ENCODE data around the genes MROH2B and RIMOC1.

DNA sequence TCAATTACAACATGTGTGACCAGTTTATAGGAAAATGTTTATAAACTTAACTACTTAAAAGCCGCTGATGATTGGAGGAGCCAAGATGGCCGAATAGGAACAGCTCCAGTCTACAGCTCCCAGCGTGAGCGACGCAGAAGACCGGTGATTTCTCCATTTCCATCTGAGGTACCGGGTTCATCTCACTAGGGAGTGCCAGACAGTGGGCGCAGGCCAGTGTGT lies 362.7 kb upstream of the DAB2 start:
- PRO-cap, 3 experiments: no peak in any of the 3 experiments
- RAMPAGE, long total RNA: no peak

DNA sequence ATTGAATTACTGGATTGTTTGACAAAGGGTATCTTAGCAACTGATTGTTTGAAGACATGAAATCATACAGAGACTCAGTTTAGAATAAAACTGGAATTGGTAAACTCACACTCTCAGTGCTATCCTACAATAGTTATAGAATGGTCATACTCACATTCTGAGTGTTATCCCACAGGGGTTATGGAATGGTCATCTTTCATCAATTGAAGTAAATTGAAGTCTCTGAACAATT lies 358.1 kb upstream of the PTGER4 start:
- PRO-cap, 3 experiments: no peak in any of the 3 experiments
- RAMPAGE, long total RNA: no peak

- PRO-cap, 3 experiments: no peak in any of the 3 experiments
- RAMPAGE, long total RNA: no peak
These were observed 295.6 kb upstream of the PTGER4 start for GRCh38 chr5:40383947-40384703.

- PRO-cap, 3 experiments: no peak in any of the 3 experiments
- RAMPAGE, long total RNA: no peak
These were observed 138.1 kb upstream of the PTGER4 start for GRCh38 chr5:40541606-40541929.

DNA sequence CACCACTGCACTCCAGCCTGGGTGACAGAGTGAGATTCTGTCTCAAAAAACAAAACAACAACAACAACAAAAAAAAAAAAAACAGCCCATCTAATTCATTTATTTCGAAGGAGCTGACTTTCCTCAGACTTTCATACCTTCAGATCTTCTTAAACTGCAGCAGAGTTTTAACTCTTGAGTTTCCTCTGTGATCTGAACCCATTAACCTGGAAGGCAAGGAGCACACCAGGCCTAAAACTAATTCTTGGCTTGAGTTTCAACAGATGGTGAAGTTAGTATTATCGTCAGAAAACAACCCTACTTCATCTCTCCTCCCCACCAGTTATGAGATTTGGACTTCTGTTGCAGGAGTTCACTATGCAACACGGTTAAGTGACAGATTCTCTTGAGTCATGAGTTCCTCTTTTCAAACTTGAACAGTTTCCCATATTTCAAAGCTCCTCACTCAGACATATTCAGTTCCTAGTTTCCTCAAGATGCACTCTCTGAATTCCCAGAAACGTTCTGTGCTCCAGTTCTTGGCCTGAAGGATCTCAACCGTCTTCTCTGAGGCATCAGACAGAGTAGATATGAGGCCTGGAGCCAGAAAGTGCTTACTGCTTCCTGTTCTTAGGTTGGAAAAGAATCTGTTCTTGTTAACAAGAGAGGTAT lies 7.4 kb upstream of the PTGER4 start:
- PRO-cap, 3 experiments: no peak in any of the 3 experiments
- RAMPAGE, long total RNA: no peak

DNA sequence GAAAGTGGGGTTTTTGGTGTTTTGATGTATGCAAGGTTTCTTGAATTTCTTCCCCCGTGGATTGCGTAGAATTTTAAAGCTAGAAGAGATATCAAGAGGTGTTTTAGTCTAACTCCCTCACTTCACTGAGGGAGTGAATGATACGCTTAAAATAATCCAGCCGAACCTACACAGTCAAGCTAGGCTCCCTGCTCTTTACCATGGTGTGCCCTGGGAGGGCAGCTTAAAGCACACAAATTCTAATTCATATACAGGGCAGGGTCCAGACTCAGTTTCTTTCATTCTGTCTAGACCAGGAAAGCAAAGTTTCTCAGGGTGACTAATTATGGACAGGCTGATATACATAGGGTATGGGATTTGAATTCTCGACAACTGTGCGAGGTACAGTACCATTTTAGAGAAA lies 2.6 kb downstream of the PTGER4 start:
- PRO-cap, 3 experiments: no peak in any of the 3 experiments
- RAMPAGE, long total RNA: no peak

DNA sequence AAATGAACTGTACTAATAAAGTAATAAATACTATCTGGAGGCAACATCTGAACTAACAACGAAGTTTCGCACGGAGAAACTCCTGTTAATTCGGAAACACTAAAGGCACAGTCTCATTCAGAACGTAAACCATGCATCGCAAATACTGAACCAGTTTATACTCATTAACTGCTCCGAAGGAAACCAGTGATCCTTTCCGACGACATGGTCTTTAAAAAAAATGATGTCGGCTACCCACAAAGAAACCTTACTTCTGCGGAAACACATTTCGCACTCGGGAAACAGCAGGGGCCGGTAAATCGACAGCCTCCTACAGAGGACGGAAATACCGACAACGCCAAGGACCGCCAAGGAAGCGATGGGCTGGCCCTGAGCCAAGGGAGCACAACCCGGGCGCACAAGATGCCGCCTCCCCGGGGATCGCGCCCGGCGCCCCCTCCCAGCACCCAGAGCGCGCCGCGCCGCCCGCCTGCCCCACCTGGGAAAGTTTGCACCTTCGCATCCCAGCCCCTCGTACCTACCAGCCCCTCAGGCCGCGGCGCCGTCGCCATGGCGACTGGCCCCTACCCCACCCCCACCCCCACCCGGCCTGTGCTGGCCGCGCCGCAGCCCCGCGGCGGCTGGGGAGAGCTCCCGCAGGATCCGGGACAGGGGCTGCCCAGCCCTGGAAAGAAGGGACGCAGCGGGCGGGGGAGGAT lies 731 bp downstream of the PRKAA1 start:
- PRO-cap, 3 experiments: no peak in any of the 3 experiments
- RAMPAGE, long total RNA: no peak

DNA sequence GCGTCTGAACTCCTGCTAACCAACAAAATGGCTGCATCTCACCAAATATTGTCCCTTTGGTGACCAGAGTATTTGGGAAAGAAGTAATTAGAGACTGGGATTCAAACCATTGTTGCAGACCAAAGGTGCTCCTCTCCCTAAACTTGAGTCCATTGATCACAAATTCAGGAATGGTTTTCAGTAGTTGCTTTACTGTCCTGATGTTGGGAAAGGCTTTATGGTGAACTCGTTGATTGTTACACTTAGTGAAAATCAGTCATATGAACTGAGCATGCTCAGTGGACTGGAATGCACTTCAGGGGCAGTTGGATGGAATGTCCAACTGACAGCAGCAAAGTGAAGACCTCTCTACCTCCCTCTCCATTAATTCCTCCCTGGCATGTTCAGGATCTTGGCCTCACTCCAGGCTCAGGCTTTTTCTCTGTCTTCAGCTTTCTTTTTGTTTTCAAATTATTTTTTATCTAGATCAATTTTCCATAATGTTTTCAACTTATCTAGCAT lies at the start of gene MROH2B:
TSS of gene MROH2B (minus strand) at position 267 of the 501 bp plus-strand sequence.
- PRO-cap, 3 experiments: no peak in any of the 3 experiments
- RAMPAGE, long total RNA: no peak

DNA sequence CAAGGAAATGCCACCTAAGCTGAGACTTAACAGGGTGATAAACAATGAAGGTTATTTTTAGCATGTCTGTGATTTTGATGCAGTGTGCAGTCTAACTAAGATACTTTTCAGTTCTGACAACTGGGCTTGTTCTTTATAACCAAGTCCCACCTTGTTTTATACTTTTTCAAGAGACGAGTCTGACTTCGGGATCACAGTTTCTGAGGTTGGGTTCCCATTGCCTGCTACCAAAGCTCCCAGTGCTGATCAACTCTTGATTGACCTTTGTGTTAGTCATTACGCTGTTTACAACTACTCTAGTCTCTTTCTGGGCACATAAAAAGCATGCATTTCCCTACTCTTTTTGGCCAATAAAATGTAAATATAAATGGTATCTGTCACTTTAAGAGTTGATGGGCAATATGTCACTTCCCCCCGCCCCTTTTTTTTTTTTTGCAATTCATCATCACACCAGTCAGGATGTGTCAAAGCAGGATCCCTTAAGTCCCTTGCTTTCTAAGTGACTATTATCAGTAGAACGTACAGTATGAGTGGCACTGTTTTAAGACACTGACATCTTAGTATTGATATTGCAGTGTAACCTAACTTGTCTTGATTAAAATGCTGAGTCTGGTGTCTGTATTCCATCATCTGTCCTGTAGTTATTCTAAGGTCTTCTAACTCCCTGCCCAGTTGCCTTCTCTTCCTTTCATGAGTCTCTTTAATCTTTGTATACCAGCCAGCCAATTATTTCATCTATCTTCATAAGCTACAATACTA lies 31.3 kb downstream of the C6 start:
- PRO-cap, 3 experiments: no peak in any of the 3 experiments
- RAMPAGE, long total RNA: no peak

DNA sequence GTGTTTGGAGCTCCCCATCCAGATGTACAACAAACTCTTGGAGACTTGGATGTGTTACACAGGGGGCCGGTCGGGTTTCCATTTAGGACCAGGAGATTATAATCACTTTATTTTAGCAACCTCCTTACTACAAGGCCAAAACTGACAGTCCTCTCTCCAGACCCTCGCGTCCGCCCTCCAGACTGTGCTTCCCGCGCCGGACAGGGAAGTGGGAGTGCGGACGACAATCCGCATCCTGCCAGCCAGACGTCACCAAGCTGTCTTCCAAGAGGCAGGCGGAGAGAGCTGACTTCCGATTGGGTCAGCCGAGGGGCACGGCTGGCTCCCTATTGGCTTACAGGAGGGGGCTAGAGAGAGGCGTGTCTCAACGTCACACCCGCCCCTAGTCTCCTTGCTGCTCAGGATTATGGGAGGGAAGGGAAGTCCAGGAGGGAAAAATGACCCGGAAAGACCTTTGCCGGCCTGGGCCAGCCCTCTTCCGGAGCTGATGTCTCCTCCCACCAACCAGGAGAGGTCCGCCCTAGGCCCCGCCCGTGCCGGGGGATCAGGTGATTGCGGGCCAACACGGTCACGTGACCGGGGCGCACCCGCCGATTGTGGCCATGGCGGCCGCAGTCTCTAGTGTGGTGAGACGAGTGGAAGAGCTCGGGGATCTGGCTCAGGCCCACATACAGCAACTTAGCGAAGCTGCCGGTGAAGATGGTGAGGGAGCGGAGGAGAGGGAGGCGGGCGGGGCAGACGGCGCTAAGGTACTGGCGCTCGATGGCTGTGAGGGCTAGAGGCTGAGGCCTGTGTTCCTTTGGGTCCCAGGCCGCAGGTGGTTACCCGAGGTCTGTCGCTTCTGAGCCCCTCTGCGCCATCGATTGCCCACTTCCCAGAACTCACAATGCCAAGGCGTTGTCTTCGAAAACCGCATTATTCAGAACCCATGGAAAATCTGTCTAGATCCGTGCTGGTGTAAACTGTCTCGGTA lies at the start of gene RIMOC1:
TSS of gene RIMOC1 (plus strand) at position 579 of the 973 bp plus-strand sequence.
- PRO-cap, 3 experiments: peak in 3 of 3 experiments; most common plus-strand start position 571 of the sequence (in 1); most common minus-strand start position 202 of the sequence (in 2)
- RAMPAGE, long total RNA: start-site peak on the plus strand centred at position 591 of the sequence, 26 bp wide, 508 and 548 reads in 2 replicates

GRCh38 chr5:41916919-41917195 lies 8.2 kb upstream of the FBXO4 start:
- PRO-cap, 3 experiments: no peak in any of the 3 experiments
- RAMPAGE, long total RNA: no peak

DNA sequence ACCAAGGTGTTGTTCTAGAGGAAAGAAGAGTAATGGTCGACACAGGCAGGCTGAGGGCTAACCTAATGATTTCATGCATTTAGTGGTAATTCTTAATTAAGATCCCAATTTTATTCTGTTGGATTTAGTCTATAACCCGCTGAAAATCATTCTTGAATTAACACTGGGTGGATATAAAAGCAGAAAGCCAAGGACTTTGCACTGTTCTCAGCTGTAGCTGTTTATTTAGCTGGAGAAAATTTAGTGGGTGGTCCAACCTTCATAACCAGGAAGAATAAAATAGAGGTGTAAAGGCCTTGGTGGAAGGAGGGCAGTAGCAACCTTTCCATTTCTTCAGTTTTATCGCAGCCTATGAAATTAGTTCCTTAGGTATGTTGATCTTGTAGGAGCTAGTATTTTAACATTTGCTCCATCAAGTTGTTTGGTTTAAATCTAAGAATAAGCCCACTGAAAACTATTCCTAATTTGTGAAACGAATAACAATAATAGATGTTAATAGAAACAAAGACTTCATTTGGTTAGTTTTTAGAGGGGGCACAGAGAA lies 92.3 kb downstream of the GHR start:
- PRO-cap, 3 experiments: no peak in any of the 3 experiments
- RAMPAGE, long total RNA: no peak

DNA sequence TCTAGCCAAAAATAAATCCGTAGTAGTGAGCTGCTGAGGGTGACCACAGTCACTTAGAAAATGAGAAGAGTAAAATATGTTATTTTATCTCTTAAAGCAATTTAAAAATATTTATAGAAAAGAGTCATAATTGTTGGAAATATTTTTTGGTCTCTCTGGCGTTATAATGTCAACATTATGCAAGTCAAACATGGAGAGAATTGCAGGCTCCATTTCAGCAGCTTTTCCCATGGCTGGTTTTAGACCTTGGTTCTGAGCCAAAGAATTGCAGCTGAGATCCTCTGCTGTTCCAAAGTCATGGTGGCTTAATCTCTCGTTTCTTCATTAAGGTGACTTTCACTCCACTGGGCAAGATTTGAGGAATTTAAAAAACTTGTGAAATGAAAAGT lies 143.6 kb downstream of the GHR start:
- PRO-cap, 3 experiments: no peak in any of the 3 experiments
- RAMPAGE, long total RNA: no peak

GRCh38 chr5:42843674-42844395 lies 32.1 kb upstream of the SELENOP start:
- PRO-cap, 3 experiments: no peak in any of the 3 experiments
- RAMPAGE, long total RNA: no peak

- PRO-cap, 3 experiments: no peak in any of the 3 experiments
- RAMPAGE, long total RNA: no peak
These were observed 64.0 kb upstream of the SELENOP start for GRCh38 chr5:42875603-42876087.

- PRO-cap, 3 experiments: no peak in any of the 3 experiments
- RAMPAGE, long total RNA: no peak
These were observed 97.2 kb upstream of the SELENOP start for GRCh38 chr5:42908913-42909209.

DNA sequence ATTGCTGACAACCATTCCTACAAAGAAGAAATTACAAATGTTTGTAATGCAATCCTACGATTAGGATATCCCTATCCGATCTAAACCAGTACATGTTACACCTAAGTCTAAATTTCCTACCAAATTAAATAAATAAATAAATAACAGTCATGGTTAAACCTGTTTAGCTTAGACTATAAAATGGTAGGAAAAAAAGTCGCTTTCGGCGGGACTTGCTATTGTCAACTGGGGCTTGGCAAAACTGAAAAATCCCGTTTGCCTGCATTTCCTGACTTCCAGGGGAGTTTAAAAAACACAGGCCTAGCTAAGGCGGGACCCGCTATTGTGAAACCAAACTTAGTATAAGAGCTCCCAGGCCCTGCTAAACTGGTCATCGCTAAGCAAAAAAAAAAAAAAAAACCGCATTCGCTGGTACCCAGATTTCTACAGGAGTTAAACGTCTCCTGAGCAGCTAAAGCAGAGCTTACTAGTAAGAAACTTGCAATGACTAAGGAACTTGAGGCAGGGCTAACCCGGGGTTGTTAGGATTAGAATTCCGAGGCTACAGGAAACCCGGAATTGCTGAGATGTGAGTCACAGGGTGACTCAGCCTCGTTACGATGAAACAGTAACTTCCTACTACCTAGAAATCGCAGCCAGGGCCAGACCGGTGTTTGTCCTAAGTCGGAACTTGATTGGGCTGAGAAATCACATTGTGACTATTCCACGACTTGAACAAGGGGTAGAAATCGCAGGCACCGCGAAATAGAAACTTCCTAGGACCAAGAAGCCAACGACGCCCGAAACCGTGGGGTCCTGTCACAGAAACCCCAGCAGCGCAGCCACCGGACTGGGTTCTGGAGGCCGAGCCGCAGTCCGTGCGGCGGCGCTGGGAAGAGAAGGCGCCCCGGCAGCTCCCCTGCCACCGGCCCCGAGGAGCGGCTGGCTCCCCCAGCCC lies 89.6 kb downstream of the ANXA2R start:
- PRO-cap, 3 experiments: peak in 2 of 3 experiments; most common plus-strand start position 618 of the sequence (in 1)
- RAMPAGE, long total RNA: no peak

DNA sequence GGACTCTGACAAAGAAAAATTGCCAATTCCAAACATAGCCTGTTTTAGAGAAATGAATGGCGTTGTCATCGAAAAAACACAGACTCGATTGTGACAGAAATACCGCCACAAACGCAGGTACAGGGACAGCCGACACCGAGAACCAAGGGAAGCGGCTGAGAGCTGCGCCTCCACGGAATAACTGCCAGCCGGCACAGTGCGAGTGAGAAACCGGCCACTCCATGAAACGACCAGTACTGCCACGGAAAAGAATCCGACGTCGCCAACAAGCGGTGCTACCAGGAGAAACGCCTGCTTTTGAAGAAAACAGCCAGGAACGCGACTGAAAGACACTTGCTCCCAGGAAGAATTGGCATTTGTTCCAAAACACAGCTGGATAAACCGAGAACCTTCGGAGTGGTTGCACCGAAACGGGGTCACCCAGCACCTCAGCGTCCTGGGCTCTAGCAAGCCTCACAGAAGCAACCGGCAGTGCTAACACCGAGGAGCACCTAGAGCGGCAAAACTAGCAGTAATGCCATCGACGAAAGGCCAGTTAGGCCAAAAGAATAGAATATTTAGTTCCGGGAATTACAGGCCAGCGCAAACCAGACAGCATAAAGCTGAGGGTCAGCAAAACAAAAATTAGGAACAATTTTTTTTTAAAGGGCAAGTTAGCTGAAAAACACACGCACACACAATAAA lies 2.9 kb downstream of the ANXA2R start:
- PRO-cap, 3 experiments: no peak in any of the 3 experiments
- RAMPAGE, long total RNA: no peak

GRCh38 chr5:43041643-43042425 lies 1.7 kb upstream of the ANXA2R start:
- PRO-cap, 3 experiments: no peak in any of the 3 experiments
- RAMPAGE, long total RNA: no peak

GRCh38 chr5:43063779-43064378 lies 23.8 kb upstream of the ANXA2R start:
- PRO-cap, 3 experiments: no peak in any of the 3 experiments
- RAMPAGE, long total RNA: no peak

Data from cerebellum (tissue), 5 donors.